HT-29 (cell line): ENCODE results near the genes PFN3 and RMND5B.

GRCh38 chr5:177358352-177358724 is 614 bp downstream of the RGS14 start:
- RAMPAGE, long total RNA: no peak

DNA sequence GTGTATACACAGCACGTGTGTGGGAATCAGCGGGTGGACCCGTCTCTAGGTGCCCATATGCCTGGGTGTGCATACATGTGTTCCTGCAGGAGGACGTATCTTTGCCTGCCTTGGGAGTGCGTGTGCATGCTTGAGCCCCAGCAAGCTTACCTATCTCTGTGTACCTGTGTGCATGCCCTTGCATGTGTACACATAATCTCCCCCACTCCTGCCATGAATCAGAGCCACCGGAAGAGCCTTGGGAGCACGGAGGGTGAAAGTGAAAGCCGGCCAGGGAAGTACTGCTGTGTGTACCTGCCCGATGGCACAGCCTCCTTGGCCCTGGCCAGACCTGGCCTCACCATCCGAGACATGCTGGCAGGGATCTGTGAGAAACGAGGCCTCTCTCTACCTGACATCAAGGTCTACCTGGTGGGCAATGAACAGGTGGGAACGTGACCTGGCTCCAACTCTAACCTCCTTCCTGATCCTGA is 10.8 kb downstream of the RGS14 start:
- RAMPAGE, long total RNA: no peak

GRCh38 chr5:177379408-177379913 is 4.8 kb upstream of the SLC34A1 start:
- RAMPAGE, long total RNA: no peak

DNA sequence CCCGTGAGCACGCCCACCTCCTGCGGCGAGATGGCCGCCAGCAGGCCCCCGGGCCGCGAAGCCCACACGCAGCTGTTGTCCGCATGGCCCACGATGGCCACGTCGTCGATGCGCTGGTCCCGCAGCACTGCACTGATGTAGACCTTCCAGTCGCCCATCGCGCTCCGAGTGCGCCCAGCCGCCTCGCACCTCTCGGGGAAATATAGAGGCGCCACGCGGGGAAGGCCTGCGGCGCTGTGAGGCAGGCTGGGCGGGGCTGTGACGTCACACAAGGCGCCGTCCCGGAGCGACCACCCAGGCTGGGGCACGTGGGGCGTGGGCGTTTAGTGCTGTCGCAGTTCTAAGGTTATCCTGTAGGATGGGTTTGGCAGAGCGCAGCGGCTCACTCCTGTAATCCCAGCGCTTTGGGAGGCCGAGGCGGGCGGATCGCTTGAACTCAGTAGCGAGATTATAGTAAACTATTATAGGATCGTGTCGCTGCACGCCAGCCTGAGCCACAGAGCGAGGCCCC is at the start of gene PFN3:
TSS of gene PFN3 (minus strand) at position 243 of the 511 bp plus-strand sequence.
- RAMPAGE, long total RNA: no peak

- RAMPAGE, long total RNA: no peak
These were observed 3.0 kb upstream of the F12 start for GRCh38 chr5:177412127-177413027.

- RAMPAGE, long total RNA: no peak
These were observed 4.0 kb downstream of the GRK6 start for GRCh38 chr5:177430147-177431300.

DNA sequence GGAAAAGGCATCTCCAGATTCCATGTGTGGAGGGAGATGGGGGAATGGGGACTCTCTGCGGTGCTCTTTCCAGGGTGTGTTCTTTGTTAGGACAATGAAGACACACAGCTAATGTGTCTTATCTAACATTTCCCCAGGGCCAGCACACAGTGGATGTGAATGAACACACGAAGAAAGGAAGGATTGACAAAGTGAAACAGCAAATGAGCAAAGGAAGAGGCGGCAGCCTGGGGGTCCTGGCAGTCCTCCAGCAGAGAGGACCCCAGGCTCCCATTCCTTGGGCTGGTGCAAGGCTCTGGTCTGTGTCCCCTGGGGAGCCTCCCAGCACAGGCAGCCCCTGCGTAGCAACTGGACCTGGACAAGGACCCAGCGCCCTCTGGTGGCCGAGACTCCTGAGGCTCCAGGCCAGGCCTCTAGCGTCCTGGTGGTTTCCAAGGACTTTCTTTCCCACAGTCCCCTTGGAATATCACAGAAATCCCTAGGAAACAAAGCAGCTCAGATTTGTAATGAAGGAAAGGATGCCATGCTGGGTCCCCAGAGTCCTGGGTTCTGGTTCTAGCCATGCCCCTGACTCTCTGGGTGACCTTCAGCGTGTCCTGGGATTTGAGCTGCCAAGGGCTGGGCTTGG is 3.5 kb upstream of the PDLIM7 start:
- RAMPAGE, long total RNA: no peak

- RAMPAGE, long total RNA: no peak
These were observed 13.6 kb upstream of the DDX41 start for GRCh38 chr5:177530319-177530896.

GRCh38 chr5:177531142-177531702 is 14.5 kb upstream of the DDX41 start:
- RAMPAGE, long total RNA: no peak

- RAMPAGE, long total RNA: no peak
These were observed 17.0 kb upstream of the TMED9 start for GRCh38 chr5:177575057-177575393.

- RAMPAGE, long total RNA: no peak
These were observed 4.1 kb downstream of the B4GALT7 start for GRCh38 chr5:177603711-177604826.

GRCh38 chr5:177604827-177605502 is 5.0 kb downstream of the B4GALT7 start:
- RAMPAGE, long total RNA: no peak

GRCh38 chr5:178045932-178046341 is 49.9 kb upstream of the PROP1 start:
- RAMPAGE, long total RNA: no peak

DNA sequence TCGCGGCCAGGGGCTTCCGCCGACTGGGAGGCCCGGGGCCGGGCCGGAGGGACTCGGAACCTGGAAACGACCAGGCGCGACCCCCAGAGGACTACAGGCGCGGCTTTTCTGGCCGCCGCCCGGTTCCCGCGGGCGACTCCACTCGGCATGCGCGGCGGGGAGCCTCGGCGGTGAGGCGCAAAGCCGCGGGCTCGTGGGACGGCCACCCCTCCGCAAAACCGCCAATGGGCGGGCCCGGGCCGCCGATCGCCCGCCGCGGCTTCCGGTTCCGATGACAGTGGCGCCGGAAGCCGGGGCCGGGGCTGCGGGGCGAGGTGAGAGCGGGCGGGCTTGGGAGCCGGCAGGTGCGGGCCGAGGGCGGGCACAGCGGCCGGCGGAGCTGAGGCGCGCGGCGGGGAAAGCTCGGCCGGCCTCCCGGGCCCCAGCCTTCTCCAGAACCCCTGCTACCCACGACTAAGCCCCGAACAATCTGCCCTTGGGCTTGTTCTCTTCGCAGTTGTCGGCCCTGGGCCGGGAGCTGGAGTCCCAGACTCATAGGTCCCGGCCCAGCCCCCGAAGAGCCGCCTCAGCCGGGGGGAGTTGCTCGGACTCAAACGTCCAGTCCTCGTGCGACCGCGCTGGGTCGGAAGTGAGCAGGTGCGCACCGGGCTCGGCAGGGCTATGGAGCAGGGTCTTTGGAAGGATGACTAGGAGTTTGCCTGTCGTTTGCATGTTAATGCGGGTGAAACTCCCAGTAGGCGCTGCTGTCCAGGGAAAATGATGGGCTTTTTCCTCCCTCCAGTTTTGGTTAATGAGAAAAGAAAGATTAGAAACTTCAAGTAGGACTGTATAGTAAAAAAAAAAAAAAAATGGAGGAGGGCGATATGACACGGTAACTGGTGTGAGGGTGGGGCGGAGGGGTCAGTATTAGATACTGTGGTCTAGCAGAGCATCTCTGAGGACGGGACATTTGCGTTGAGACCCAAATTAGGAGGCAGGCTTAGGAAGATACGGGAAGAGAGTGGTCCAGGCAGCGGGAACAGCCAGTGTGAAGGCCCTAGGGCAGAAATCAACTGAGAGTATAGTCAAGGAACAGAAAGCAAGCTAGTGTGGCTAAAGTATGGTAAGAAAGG is at the start of gene RMND5B:
TSS of gene RMND5B (plus strand) at position 274 of the 1,112 bp plus-strand sequence.
- RAMPAGE, long total RNA: no peak

GRCh38 chr5:178142489-178142877 is 11.2 kb downstream of the NHP2 start:
- RAMPAGE, long total RNA: no peak

GRCh38 chr5:178147718-178148297 is 5.9 kb downstream of the NHP2 start:
- RAMPAGE, long total RNA: no peak

GRCh38 chr5:178179796-178180548 is 7.2 kb downstream of the GMCL2 start:
- RAMPAGE, long total RNA: no peak

GRCh38 chr5:178205284-178206231 is 1.2 kb downstream of the HNRNPAB start:
- RAMPAGE, long total RNA: no peak

DNA sequence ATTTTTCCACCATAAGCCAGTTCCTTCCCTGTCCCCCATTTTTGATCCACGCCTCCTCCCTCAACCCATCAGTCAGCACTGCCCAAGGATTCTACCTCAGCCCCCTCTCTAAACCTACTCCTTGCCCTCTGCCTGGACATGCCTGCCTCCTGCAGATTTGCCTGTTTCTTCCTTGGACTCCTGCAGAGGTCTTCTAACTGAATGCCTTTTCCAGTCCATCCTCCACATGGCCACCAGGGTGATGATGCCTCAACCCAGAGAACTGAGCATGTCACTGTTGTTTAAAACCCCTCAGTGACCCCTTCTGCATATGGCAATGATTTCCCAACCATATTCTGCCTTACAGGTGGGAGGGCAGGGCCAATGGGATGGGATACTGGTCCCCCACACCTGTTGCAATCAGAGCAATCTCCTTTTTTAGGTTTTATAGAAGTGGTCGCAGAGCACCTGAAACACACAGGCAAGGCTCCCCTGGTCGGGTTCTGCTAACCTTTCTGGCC is 9.4 kb downstream of the PHYKPL start:
- RAMPAGE, long total RNA: no peak

- RAMPAGE, long total RNA: no peak
These were observed 243 bp upstream of the PHYKPL start for GRCh38 chr5:178232976-178233113.